ENCODE results near the gene SCO1.

- RAMPAGE, long total RNA = no peak
- RRBS = no CpG with 5 or more reads among the region's 7 CpGs
These were observed 6.5 kb downstream of the SPDYE4 start for GRCh38 chr17:8751692-8752315.

DNA sequence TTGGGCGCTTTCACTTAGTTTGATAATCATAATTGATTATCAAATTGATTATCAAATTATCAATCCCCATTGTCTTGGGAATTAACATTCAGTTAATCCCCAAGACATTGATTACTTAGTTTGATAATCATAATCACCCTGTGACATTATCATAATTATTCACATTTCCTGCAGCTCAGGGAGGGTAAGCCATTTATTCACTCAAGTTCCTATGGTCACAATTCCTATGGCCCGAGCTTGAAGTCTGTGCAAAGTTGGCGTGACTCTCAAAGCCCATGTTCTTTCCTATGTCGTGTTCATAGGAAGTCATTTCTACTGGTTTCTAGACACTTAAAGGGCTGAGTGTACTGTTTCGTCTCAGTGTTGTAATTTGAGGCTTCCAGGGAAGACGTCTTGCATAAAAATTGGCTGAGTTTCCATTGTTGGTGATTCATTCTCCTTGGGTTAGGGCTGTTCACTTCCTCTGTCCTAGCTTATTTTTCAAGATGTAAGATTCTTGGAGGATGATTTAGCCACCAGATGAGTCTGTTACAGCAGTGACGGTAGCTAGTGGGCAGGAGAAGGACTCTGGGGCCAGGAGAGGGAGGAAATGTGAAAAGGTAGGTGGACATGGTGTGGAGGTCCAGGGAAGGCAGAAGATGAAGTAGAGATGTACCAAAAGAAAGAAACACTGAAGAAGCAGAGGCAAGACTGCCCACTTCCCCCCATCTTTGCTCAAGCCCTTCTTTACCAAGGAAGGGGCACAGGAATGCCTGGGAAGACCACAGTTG lies 43.1 kb downstream of the PIK3R5 start:
- RAMPAGE, long total RNA = no peak
- RRBS = no CpG with 5 or more reads among the region's 7 CpGs

- RAMPAGE, long total RNA = no peak
- RRBS = no CpG with 5 or more reads among the region's 12 CpGs
These were observed 30.4 kb downstream of the PIK3R5 start for GRCh38 chr17:8934881-8935766.

GRCh38 chr17:9022021-9022985 lies 993 bp downstream of the NTN1 start:
- RAMPAGE, long total RNA = no peak
- RRBS = 1% methylated on average over 55 of the region's 122 CpGs

DNA sequence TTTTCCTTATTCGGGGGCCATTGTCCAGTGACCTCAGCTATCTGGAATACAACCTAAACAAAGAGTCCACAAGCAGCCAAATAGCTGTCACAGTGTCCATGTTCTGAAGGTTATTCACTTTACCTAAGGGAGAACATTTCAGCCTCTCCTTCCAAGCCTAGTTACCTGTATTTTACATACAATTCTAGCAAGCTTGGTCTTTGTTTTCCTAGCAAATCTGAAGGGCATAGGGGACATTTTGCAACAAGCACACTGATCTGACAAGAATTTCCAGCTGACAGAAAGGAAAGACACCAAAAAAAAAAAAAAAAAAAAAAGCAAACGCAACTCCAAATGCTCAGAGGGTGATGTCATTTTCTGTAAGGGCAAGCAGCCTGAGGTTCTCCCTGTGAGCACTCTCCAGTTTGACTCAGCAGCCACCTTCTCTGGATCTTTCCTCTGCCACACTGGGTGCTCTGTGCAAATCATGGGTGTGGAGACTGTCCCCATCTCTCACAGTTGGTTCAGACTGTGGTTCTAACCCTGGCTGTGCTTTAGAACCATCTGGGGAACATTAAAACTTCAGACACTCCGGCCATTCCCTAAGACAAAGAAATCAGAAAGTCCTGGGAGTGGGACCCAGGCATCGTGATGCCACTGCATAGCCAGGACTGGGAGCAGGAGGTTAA lies 196.4 kb downstream of the NTN1 start:
- RAMPAGE, long total RNA = no peak
- RRBS = no CpG with 5 or more reads among the region's 4 CpGs

DNA sequence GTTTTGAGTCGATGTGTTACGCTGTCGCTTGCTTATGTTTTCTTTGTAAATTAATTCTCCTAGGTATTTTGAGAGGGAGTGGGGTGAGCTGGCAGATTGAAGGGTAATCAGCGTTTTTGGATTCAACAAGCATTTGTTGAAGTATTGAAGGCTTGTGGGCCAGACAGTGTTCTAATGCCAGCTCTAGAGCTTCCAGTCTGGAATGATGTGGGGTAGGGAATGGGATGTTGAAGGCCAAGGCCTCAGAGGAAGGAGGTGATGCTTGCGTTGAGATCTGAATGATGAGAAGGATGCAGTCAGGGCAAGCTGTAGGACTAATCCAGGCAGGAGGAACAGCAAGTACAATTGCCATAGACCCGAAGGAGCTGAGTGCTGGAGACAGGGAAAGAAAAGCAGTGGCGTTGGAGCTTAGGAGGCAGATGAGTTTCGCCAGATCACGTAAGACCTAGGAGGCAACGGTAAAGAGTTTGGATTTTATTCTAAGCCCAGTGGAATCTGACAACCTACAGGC lies 1.0 kb downstream of the USP43 start:
- RAMPAGE, long total RNA = no peak
- RRBS = no CpG with 5 or more reads among the region's 10 CpGs

DNA sequence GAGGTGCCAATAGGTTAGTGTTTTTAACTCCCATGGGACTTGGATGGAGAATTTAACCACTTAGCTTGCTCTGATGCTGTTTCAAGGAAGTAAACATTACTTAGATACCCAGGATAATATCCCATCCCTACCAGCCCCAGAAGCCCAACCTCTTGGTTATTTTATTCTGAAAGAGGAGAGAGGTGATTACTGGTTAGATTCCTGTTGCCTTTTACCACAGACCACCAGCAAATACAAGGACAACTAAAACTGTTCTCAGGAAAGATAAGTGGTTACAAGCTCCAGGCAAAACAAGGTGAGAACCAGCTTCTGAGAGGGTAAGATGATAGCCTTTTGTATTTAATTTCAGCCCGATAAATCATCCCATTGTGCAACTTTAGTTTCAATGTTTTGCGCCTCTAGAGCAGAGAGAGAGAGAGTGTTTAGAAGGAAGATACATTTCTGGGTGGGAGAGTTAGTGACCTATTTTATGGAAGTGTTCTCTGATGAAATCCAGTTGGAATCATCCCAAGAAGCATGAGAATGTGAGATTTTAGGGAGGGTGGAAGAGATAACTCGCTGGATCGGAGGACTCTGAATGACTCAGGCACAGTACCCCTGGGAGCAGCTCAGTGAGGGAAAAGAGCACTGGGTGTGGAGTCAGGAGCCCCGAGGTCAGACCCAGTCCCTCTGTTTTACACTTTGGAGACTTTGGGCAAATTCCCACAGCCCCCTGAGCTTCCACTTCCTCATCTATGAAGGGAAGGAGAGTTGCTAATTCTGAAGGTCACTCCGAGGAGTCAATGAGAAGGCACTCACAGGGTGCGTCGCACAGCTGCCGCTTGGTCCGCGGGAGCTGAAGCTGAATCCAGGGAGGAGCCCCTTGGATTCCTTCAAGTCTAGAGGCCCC lies 12.1 kb downstream of the GLP2R start:
- RAMPAGE, long total RNA = no peak
- RRBS = no CpG with 5 or more reads among the region's 11 CpGs

DNA sequence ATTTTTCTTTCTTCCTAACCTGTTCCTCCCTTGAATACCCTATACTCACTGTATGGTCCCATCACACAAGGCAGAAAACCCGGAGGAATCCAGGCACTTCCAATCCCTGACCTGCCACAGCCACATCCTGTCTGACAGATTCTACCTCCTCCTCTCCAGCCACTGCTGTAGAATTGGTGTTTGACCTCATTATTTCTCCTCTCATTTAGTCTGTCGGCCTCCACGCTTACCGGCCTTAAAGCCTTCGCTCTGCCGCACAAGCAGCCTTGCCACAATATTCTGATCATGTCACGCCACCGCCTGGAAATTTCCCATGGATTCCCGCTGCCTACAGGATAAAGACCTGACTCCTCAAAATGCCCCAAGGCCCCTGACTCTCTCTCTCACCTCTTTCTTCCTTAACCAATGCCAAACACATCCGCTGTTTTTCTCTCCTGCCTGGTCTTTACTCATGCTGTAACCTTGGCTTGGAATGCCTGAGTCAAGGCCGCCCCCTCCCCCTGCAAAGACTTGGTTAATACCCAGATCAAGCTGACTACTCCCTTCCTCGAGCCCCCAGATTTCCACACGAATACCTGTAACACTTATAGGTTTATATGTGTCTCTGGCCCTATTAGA lies 109.2 kb upstream of the RCVRN start:
- RAMPAGE, long total RNA = no peak
- RRBS = no CpG with 5 or more reads among the region's 13 CpGs

DNA sequence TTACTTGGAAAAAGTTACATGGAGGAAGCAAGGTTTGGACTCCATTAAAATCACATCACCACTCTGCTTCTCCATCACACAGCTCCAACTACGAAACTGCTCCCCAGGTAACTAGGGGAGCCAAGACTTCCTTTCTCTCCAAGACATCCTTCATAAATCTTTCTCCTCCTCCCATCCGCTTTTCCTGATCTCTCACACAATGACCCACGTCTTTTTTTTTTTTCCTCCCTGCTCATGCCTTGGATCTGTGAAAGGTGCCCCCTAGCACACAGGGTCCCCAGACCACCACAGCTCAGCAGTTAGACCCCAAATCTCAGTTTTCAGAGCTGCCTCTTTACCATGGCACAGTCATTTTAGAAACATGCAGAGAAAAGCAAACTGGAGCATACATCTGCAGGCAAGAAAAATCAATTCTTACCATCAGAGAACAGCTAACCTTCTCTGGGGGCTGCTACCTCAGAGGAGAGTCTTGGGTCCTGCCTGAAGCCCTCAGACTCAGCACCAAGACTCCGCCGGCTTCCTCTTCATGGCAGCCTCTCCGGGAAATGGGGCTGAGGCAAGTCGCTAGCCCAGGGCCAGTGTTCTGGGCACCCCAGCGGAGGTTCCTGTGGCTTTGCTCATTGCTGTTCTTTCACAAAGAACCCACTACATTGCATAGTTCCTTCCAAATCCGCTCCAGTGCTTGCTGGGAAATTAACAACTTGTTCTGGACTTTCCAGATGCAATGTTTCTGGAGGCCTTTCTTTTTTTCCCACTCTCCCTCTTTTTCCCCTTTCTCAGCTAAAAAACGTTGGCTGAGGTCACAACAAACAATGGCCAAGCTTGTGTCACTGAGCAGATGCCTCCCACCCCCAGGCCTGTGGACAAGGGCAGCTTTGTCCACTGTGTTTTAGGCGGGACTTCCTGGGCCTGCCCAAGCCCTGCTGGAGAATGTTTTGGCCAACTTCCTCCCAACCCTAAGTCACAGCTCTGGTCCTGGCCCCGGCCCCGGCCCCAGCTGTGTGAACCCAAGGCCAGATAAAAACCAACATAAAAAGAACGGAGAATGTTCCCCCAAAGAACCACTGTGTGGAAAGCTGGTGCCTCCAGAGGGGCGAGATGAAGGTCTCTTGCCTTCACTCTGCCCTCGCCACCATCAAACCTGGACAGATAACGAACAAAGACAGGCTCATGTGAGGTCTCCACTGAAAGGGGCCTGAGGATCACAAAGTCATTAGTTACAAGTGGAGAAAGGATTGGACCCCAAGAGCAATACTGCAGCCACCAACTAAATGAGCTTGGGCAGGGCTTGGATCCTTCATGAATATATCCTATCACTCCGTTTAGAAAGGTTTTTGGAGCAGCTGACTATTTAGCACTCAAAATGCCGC lies 131.4 kb upstream of the RCVRN start:
- RAMPAGE, long total RNA = no peak
- RRBS = no CpG with 5 or more reads among the region's 19 CpGs

- RAMPAGE, long total RNA = no peak
- RRBS = 49% methylated on average over 8 of the region's 24 CpGs
These were observed 70.6 kb downstream of the GAS7 start for GRCh38 chr17:10127614-10128477.

GRCh38 chr17:10696971-10697839 lies at the start of gene SCO1:
Gene SCO1 (minus strand): TSS chr17:10697533.
- RAMPAGE, long total RNA = start-site peak on the minus strand at chr17:10697507-10697554, 141 and 114 reads in 2 replicates
- RRBS = 1% methylated on average over 24 of the region's 79 CpGs

DNA sequence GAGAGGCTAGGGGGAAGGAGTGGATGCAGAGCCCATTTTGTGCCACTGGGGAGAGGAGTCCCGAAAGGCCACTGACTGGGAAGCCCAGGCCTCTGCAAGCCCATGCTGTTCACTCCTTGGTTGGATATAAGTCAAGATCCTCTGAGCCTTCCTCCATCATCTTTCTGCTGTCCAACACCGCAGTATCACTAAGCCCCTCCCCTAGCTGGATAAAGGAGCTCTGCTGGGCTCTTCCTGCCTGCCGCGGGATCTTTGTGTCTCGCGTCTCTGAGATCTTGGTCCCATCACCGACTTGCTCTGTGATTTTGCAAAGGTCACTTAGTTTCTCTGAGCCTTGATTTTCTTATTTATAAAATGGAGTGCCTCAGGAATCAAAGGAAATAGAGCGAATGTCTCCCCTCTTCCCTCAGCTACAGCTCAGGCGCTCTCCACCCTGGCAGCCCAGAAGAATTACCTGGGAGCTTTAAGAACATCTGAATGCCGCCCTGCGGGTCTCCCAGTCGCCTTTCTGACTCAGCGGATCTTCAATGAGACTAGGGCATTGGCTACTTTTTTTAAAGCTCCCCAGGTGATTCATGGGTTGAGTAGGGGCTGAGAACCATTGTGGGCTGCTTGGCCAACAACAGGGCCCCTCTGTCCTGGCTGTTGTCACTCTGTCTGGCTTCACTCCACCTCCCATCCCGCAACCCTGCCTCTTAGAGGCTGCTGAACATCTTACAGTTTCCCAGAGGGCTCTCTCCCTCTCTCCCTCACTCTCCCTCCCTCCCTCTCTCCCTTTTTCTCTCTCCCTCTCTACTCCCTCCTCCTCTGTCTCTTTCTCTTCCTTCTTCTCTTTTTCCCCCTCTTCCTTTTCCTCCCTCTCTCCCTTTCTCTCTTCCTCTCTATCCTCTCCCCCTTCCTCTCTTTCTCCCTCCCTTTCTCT lies 25.3 kb upstream of the TMEM220 start:
- RAMPAGE, long total RNA = no peak
- RRBS = no CpG with 5 or more reads among the region's 14 CpGs

GRCh38 chr17:10797607-10798712 lies 5.9 kb downstream of the TMEM238L start:
- RAMPAGE, long total RNA = no peak
- RRBS = no CpG with 5 or more reads among the region's 10 CpGs

DNA sequence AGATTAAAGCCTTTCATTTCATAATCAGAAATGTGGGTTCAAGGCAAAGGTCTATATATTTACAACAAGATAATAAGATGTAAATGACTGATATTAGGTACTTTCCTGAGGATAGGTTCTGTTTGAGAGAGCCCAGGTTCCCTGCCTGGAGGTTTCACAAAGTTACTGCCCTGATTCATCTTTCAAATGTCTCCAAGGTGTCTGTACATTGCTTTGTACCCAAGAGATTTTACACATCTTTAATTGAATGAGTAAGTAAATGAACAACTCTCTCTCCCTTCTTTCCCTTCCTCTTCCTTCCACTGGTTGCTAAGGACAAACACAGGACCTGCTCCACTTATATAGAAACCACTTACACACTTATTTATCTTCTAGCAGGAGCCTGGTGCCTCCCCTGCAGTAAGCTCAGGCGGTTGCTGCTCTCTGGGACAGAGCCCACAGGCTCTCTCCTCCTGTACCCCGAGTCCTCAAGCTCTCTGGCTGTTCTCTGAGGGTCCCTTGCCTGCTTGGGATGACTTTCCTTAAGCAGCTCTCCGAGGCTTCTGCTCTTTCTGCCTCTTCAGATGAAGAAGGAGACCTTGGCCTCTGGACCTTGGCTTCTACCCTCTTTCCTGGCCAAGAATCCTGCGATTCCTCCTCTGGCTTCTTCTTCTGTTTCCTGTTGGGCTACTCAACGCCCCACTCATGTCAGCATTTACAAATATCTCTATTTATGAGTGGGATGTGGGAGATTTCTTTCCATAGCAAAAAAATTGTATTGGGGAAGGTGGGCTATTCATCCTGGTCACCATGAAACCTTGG lies 9.9 kb downstream of the PIRT start:
- RAMPAGE, long total RNA = no peak
- RRBS = no CpG with 5 or more reads among the region's 5 CpGs

GRCh38 chr17:10844166-10845491 lies 6.7 kb upstream of the PIRT start:
- RAMPAGE, long total RNA = no peak
- RRBS = no CpG with 5 or more reads among the region's 35 CpGs

DNA sequence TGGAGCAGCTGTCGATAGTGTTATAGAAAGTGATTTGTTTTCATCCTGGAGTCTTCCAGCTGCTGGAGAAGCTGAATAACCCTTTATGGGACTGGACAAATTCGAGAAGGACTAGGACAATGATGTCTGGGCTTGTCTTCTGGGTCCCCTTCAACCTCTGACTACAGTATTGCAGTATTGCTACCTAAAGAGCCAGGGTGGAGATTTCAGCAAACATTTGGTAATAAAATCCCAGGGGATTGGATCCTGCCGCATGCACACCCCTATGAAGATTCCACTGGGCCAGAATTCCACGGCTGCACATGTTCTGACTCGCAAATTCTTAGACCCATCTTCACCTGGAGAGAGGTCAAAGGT lies 93.5 kb upstream of the PIRT start:
- RAMPAGE, long total RNA = no peak
- RRBS = no CpG with 5 or more reads among the region's 5 CpGs

GRCh38 chr17:12045933-12046764 lies 25.5 kb downstream of the MAP2K4 start:
- RAMPAGE, long total RNA = no peak
- RRBS = no CpG with 5 or more reads among the region's 3 CpGs

DNA sequence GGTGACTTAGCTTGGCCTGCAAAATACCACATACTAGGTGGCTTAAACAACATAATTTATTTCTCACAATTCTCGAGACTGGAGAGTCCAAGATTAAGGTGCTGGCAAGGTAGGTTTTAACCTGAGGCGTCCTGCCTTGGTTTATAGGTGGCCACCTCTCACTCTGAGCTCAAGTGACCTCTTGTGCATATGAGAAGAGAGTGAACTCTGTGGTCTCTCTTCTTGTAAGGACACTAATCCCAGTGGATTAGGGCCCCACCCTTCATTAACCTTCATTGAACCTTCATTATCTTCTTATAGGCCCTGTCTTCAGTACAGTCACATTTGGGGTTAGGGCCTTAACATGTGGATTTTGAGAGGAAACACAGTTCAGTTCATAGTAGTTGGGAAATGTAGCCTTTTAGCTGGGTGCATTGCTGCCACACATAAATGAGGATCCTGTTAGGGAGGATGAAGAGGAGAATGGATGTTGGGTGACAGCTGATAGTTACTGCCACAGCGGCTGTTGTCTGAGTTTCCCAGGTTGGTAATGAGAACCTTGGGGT lies 57.1 kb downstream of the MAP2K4 start:
- RAMPAGE, long total RNA = no peak
- RRBS = no CpG with 5 or more reads among the region's 3 CpGs

DNA sequence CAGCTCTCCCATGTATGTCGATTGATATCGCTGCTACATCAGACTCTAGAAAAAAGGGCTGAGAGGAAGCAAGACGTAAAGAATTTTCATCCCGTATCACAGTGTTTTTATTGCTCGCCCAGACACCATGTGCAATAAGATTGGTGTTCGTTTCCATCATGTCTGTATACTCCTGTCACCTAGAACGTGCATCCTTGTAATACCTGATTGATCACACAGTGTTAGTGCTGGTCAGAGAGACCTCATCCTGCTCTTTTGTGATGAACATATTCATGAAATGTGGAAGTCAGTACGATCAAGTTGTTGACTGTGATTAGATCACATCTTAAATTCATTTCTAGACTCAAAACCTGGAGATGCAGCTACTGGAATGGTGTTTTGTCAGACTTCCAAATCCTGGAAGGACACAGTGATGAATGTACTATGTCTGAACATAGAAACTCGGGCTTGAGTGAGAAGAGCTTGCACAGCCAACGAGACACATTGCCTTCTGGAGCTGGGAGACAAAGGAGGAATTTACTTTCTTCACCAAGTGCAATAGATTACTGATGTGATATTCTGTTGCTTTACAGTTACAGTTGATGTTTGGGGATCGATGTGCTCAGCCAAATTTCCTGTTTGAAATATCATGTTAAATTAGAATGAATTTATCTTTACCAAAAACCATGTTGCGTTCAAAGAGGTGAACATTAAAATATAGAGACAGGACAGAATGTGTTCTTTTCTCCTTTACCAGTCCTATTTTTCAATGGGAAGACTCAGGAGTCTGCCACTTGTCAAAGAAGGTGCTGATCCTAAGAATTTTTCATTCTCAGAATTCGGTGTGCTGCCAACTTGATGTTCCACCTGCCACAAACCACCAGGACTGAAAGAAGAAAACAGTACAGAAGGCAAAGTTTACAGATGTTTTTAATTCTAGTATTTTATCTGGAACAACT lies 120.8 kb downstream of the MAP2K4 start:
- RAMPAGE, long total RNA = no peak
- RRBS = no CpG with 5 or more reads among the region's 13 CpGs

- RAMPAGE, long total RNA = no peak
- RRBS = no CpG with 5 or more reads among the region's 14 CpGs
These were observed 57.2 kb upstream of the ARHGAP44 start for GRCh38 chr17:12732039-12732552.